M059J (cell line): ENCODE measurements around a stretch of chr10.

DNA sequence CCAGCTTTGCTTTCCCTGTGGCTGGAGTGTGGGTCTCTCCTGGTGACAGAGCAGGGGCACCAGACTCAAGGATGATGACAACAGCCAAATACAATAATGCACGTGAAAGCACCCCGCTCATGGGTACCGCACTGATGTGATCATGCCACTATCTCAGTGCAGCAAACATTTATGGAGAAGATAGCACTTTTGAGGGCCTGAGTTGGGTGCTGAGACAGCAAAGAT is 134.8 kb upstream of the ADAM12 start:
- RAMPAGE, long total RNA = no peak

DNA sequence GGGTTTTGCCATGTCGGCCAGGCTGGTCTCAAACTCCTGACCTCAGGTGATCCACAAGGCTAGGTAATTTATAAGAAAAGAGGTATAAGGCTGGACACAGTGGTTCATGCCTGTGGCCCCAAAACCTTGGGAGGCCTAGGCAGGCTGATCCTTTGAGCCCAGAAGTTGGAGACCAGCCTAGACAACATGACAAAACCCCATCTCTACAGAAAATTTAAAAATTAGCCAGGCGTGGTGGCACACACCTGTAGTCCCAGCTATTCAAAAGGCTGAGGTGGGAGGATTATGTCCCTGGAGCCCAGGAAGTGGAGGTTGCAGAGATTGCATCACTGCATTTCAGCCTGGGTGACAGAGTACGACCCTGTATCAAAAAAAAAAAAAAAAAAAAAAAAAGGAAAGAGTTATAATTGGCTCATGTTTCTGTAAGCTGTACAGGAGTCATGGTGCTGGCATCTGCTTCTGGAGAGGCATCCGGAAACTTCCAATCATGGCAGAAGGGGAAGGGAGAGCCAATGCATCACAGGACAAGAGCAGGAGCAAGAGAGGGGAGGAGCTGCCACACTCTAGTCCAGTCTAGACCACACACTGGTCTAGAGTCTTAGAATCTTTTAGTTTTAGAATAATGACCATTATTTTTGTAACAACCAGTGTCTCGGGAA is 16.7 kb downstream of the DOCK1 start:
- RAMPAGE, long total RNA = no peak

DNA sequence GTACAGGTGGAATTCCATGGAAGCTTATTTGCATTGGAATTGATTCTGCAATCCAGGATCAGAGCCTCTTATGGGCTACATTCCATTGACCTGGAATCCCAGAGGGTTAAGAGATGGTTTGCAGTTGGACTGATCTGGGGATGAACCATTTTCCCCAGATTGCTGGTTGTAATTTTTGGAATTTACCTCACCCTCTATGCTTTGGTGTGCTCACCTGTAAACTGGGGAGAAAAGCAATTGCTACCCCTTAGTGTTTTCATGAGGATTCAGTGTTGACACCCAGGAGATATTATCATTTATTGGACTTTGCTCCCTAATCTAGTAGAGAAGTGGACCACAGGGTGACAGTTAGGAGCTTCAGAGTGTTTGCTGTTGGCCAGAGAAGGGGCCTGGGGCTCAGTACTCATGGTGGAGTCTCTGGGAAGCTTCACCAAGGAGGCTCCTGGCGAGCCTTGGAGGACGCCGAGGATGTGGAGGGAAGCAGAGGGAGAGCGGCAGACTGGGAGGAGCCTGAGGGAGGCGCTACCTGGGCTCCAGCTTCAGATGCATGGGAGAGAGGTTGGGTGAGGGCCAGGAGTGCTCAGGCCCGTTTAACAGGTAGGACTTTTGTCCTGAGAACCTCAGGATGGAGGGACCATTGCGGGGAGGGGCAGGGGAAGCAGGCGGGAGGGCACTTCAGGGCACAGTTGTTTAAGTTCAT is 24.0 kb downstream of the DOCK1 start:
- RAMPAGE, long total RNA = no peak

DNA sequence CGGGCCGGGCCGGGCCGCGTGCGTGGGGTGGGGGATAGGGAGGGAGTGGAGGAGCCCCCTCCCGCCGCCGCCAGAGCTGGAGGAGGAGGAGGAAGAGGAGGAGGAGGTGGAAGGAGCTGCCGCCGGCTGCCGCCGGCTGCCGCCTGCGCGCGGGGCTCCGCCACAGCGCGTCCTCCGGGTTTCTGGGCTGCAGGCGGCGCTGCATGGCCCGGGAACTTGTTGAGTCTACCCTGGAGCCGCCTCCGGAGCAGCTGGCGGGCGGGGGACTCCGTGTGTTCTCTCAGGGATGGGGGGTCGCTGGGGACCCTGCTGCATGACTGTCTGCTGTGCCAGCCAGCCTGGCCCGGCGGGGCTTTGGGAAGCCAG is 225 bp upstream of the INSYN2A start:
- RAMPAGE, long total RNA = no peak

- RAMPAGE, long total RNA = no peak
These were observed 97.2 kb upstream of the INSYN2A start for GRCh38 chr10:127293435-127294238.

GRCh38 chr10:127921714-127922158 is 14.8 kb downstream of the PTPRE start:
- RAMPAGE, long total RNA = no peak

- RAMPAGE, long total RNA = no peak
These were observed 32.7 kb downstream of the PTPRE start for GRCh38 chr10:127939175-127940345.

DNA sequence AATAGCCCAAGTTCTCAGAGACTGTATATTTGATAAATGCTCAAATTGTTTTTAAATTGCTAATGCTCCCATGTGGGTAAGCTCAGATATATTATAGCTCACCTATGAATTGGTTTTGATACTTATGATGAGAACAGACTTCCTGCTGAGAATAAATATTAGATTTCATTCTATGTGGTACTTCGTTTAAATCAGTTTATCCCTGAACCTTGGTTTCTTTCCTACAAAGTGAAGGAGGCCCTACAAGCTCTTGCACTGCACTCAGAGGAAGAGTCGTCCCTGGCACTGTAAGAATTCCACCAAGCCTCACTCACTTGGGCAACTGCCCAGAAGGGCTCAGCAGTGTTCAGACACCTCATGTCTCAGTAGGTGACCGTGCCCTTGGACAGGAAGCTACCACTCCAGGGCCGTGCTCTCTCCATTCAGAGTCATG is 93.6 kb downstream of the PTPRE start:
- RAMPAGE, long total RNA = no peak

DNA sequence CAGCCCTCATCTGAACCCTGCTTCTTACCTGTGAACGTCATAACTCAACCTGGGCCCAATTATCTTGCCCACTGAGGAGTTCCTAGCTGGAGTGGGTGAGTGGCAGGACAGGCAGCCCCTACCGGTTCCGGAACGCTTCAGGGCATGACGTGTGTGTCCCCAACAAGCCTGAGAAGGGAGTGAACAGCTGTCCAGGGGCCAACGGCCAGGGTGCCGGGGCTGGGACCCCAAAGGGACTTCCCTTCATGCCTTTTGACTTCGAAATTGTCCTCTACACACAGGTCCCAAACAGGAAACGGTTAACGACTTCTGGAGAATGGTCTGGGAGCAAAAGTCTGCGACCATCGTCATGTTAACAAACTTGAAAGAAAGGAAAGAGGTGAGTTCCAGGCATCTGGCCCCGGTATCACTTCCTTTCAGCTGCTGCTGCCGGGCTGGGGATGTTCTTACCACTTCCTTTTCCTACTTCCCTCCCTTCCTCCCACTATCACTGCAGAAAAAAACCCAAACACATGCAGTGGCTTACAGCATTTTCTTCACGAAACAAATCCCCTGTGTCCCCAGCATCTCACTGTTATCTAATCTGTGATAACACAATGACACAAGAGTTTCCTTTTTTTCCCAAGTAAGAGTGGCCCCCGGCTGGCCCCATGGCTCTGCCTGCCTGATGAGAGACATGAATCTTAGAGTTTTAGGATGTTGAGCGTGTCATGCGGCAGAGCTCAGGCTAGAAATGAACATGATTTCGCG is 63.2 kb downstream of the MKI67 start:
- RAMPAGE, long total RNA = no peak

GRCh38 chr10:128063758-128064819 is 62.1 kb downstream of the MKI67 start:
- RAMPAGE, long total RNA = no peak

DNA sequence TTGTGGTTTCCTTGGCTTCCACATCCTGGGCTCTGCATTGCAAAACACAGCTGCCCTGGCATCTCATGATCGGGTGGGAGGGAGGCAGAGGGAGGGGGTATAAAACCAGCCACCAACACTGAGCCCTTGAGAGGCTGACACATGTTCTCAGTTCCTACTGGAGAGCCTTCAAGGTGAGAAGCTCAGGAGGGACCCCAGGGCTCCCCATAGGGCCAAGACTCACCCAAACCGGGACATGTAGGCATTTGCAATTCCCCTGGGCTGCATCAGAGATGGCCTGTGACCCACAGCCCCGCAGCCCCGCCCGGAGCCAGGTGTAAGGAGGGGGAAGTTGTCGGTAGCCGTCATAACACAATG is 61.4 kb downstream of the MKI67 start:
- RAMPAGE, long total RNA = no peak

DNA sequence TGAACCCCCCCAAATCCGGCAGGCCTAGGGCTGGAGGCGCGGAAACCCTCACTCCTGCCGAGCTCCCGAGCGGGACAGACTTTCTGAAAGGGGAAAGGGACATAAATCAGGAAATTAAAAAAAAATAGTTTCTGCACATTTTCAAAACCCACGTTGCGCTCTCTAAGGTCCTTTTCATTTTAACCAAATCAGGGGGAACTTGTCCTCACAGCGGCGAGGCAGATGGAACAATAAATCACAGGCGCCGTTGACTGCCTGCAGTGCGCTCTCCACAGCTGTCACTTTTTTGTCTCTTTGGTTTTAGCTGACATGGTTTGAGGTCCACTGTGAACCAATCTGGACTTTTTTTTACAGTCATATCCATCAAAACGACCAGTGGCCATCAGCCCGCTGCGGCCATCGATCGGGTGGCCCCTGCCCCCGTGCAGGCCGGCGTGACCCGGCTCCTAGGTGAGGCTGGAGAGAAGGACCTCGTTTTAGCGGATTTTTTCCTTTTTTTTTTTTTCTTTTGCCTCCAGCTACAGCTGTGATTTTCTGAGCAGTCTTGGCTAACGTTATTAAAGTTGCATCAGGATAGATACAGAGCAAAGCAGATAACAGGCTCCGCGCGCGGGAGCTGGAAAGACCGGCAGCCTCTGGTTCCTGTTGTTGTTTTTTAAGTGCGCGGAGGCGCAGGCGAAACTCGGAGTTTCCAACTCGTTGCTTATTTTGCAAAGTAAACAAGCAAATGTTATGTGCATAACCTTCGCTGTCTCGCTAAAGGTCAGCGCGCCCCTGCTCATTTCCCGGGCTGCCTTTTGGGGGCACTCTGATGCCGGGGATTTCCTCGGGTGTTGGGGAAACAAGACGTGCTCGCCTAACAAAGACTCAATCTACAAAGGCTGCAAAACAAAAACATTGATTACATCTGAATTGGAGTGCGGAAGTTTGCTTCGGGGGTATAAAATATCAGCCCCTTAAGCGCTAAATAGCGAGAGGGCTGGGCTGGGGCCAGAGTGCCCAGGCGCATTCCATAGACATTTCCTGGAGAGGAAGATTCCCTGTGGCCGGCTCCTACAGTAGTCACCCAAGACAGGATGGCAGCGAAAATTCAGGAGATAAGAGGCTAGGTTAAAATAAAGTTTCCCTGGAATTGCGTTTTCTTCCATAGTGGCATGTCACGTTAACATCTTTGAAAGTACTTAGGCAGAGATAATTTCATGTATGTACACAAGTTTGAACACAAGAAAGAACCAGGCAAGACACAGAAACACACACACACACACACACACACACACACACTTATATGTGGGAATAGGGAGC is 414.9 kb upstream of the MKI67 start:
- RAMPAGE, long total RNA = no peak

- RAMPAGE, long total RNA = no peak
These were observed 14.6 kb downstream of the EBF3 start for GRCh38 chr10:129949569-129949805.

- RAMPAGE, long total RNA = no peak
These were observed 1.3 kb downstream of the EBF3 start for GRCh38 chr10:129962594-129963273.

DNA sequence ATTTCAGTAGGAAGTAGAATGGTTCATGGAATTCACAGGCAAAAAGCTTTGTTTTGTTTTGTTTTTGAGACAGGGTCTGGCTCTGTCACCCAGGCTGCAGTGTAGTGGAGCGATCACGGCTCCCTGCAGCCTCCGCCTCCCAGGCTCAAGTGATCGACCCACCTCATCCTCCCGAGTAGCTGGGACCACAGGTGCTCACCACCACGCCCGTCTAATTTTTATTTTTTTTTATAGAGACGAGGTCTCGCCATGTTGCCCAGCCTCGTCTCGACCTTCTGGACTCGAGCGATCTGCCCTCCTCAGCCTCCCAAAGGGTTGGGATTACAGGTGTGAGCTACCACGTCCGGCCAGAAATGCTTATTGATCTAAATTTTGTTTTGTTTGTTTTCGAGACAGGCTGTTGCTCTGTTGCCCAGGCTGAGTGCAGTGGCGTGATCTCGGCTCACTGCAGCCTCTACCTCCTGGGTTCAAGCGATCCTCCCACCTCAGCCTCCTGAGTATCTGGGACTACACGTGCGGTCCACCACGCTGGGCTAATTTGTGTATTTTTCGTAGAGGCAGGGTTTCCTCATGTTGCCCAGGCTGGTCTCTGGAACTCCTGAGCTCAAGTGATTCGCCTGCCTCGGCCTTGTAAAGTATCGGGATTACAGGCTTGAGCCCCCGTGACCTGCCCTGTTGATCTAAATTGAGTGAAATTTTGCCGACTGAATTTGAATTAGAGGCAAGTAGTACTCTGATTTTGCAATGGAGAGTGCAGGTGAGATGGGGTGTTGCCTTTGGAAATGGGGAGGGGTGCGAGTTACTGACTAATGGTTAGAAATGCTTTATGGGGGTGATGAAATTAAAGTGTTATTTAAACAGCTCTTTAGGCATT is 1.7 kb downstream of the GLRX3 start:
- RAMPAGE, long total RNA = no peak

DNA sequence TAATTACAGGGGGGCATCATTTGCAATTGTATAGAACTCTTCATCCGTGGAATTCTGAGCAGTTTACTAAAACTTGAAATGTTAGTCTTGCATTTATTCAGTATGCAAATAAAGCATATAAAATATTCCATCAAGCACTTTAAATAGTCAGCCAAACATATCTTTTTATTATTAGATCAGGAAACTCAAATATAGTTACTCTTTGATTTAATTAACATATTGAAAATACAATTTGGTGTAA is 92.4 kb downstream of the GLRX3 start:
- RAMPAGE, long total RNA = no peak

GRCh38 chr10:131311808-131312865 is 616 bp upstream of the TCERG1L start:
- RAMPAGE, long total RNA = no peak

GRCh38 chr10:131805268-131805602 is 95.6 kb upstream of the PPP2R2D start:
- RAMPAGE, long total RNA = no peak

DNA sequence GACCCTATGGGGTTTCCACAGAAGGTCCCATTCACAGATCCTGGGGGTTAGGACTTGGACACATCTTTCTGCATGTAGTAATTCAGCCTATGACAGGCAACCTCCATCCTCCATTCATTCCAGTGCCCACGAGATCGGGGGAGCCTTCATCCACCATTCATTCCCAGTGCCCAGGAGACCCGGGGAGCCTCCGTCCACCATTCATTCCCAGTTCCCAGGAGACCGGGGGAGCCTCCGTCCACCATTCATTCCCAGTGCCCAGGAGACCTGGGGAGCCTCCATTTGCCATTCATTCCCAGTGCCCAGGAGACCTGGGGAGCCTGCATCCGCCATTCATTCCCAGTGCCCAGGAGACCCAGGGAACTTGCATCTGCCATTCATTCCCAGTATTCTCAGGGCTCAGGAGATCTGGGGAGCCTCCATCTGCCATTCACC is 91.8 kb upstream of the PPP2R2D start:
- RAMPAGE, long total RNA = no peak

DNA sequence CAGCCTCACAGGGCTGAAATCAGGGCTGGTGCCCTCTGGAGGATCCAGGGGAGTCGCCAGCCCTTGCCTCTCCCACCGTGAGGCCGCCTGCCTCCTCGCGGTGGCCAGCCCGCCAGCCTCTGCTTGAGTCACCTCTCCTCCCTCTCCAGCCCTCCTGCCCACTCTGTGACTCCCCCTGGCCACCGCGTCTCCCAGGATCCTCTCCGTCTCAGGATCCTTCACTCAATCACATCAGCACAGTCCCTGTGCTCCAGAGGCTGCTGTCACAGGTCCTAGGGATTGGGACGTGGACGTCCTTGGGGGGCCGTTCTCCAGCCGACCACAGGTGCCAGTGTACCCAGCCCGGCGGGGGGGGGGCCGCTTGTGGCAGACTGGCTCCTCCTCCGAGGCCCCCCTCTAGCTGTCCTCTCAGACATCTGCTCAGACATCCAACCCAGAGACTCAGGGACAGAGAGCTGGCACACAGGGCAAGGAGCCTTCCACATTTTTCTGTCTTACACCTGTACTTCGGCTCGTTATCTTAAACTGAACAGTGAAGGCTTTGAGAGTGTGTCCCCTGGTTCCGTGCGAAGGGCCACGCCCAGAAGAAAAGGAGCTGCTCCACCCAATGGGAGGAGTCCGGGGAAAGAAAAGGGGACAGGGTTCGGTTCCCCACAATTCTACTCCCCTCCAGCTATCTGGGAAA is 9.4 kb upstream of the PPP2R2D start:
- RAMPAGE, long total RNA = no peak